Islet of Langerhans (tissue), 1 donor: ENCODE measurements around a stretch of chr6.

- RRBS: 92% methylated on average over 1 of the region's 18 CpGs
These were observed 158.9 kb downstream of the DTNBP1 start for GRCh38 chr6:15503824-15504527.

- RRBS: no CpG with 5 or more reads among the region's 21 CpGs
These were observed 145.1 kb downstream of the DTNBP1 start for GRCh38 chr6:15517476-15518301.

- RRBS: no CpG with 5 or more reads among the region's 18 CpGs
These were observed 142.3 kb downstream of the DTNBP1 start for GRCh38 chr6:15520422-15521107.

GRCh38 chr6:15522581-15522955 lies 140.3 kb downstream of the DTNBP1 start:
- RRBS: no CpG with 5 or more reads among the region's 6 CpGs

DNA sequence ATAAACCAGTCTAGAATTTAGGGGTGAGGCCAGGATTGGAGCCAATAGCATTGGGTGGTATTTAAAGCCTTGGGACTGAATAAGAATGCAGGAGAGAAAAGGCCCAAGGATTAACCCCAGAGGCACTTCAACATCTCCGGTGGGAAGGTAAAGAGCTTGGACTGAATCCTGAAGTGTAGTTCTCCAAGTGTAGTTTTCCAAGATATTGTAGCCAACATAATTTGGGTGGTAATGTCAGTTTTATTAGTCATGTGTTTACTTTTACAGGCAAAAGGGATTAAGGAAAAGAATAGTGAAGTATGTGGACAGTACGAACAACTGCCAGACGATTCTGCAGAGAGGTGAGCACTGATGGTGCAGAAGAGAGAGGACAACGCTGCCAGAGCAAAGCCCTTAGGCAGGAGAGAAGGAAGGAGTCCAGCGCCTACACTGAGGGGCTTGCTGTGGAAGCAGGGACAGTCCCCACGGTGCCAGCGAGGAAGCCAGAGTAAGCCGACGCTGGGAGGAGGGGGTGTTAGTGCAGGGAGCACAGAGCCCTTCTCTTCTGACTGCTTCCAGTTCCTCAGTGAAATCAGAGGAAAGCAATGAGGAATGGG lies 85.0 kb downstream of the DTNBP1 start:
- RRBS: no CpG with 5 or more reads among the region's 9 CpGs

DNA sequence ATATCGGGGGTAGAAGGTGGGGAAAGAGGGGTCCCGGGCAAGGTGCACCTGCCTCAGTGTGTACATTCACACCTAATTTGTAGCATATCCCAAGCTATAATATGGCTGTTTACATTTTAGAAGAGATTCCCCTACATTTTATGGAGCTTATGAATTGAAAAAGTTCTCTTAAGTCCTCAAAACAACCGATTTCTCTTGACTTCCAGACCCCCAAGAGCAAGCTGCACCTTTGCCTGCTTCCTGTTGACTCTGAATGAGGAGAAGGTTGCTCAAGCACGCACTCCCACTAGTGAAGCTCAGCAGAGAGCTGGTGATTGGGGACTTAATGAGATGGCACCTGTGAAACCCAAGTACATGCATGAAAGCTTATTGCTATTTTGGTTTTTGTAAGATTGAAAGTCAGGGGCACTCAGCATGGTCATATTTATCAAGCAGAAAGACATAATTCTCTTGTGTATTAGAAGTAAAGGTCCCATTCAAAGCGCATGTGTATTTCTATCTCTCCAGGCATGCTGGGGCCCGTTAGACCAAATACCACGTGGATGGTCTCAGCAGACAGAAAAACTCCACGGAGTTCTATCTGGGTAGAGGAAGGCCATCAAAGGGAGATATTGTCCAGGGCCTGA lies 224.6 kb upstream of the DTNBP1 start:
- RRBS: no CpG with 5 or more reads among the region's 8 CpGs

- RRBS: no CpG with 5 or more reads among the region's 5 CpGs
These were observed 134.0 kb upstream of the MYLIP start for GRCh38 chr6:15994846-15995285.

DNA sequence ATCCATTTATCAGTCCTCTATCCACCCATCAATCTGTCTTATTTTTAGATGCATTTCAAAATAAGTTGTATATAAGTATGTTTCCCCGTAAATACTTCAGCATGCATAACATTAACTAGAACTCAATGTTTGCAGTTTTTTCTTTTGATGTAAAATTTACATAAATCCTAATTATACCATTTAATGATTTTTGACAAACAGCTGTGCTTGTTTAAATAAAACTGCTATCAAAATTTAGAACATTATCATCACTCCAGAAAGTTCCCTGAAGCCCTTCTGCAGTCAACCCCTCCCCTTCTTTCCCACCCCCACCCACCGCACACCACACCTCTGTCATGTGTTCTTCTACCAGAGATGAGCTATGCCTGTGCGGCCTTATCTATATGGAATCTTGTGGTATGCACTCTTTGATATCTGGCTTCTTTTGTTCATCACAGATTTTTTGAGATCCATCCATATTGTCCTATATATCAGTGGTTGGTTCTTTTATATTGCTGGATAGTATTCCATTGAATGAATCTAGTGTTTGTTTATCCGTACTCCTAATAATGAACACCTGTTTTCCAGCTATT lies 7.1 kb downstream of the MYLIP start:
- RRBS: no CpG with 5 or more reads among the region's 4 CpGs

GRCh38 chr6:16144380-16145804 lies 16.0 kb downstream of the MYLIP start:
- RRBS: no CpG with 5 or more reads among the region's 25 CpGs

DNA sequence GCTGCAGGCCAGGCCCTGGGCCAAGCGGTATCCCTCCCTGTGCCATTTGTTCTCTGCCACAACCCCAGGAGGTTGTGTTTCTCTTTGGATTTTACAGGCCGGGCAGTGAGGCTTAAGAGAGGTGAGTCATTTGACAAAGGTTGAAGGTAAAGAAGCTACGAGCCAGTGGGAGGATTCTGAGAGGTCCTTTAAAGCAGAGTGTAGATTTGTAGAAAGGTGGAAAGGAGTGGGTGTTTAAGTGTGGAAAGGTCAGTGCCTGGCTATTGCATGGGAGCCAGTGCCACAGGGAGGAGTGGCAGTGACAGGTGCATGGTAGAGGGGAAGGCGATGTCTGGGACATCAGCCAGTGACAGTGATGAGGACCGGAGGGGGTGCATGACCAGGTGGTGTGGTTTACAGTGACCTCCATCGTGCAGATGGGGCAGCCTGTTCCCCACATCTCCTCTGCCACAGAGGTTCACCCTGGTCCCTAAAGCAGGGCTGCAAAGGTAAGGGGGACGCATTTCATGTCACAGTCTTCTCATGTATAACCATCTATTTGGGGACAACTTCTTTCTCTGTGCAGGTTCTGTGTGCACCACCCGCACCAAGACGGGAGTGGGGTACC lies 39.9 kb downstream of the GMPR start:
- RRBS: no CpG with 5 or more reads among the region's 9 CpGs

DNA sequence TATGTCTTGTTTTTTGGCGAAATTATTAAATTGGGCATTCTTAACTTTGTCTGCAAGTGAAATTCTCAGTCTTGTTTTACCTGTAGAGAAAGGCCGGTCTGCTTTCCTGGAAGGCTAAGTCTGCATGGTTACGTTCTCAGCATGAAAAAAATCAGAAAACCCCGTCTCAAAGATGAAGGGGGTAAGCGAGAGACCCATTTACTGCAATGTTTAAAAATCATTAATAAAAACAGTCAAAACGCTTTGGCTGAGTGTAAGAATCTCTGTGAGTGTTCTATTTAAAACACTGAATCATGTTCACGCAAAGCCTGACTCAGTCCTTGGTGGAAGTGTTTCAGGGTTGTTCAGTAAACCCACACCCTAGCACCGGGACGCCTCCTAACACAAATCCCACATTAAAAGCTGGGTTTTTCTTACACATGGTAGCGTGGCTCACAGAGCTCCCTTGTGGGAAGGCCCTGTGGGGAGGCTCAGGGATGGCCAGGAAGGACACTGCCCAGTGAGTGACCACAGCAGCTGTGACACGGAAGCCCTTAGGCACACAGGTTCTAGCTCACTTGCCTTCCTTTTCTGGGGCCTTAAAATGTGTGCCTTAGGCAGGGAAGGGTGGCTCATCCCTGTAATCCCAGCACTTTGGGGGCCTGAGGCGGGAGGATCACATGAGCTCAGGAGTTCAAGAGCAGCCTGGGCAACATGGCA lies 80.1 kb downstream of the GMPR start:
- RRBS: no CpG with 5 or more reads among the region's 12 CpGs

- RRBS: no CpG with 5 or more reads among the region's 8 CpGs
These were observed 234.8 kb downstream of the GMPR start for GRCh38 chr6:16473064-16473650.

GRCh38 chr6:16504578-16504987 lies 256.7 kb downstream of the ATXN1 start:
- RRBS: no CpG with 5 or more reads among the region's 5 CpGs

GRCh38 chr6:16544692-16545151 lies 216.5 kb downstream of the ATXN1 start:
- RRBS: no CpG with 5 or more reads among the region's 5 CpGs

GRCh38 chr6:16698901-16699969 lies 62.0 kb downstream of the ATXN1 start:
- RRBS: no CpG with 5 or more reads among the region's 8 CpGs

DNA sequence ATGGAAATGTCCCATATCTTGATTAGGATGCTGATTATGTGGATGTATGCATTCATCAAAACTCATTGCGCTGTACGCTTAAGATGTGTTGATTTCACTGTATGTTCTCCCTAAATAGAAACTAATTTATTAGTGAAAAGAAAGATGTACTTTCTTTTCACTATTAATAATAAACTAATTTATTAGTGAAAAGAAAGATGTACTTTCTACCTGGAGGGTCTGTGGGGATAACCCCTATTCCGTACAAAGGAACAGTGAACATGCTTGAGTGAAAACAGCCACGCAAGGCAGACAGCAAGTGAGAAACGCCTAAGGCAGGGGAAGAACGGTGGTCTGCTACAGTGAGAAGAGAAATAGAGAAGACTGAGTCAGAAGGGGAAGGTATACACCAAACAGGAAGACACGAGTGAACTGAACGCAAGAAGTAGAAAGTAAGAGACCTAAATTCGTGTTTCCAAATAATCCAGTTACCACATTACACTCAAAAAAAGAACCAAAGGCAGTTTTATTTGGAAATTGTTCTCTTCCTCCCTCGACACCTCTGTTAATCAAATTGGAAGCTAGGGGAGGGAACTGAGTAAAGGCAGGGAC lies 49.1 kb downstream of the ATXN1 start:
- RRBS: no CpG with 5 or more reads among the region's 10 CpGs

GRCh38 chr6:16728952-16729549 lies 32.2 kb downstream of the ATXN1 start:
- RRBS: no CpG with 5 or more reads among the region's 8 CpGs

GRCh38 chr6:16759567-16760563 lies 1.4 kb downstream of the ATXN1 start:
- RRBS: 3% methylated on average over 30 of the region's 93 CpGs

GRCh38 chr6:16760696-16760945 lies 639 bp downstream of the ATXN1 start:
- RRBS: 4% methylated on average over 25 of the region's 29 CpGs

GRCh38 chr6:16765839-16766701 lies 4.8 kb upstream of the ATXN1 start:
- RRBS: no CpG with 5 or more reads among the region's 3 CpGs